Foreskin fibroblast (primary cell): ENCODE data around the gene ELL2.

GRCh38 chr5:95711487-95712257, 19.5 kb upstream of the RHOBTB3 start:
- RRBS = no CpG with 5 or more reads among the region's 27 CpGs

GRCh38 chr5:95712258-95712851, 18.8 kb upstream of the RHOBTB3 start:
- RRBS = no CpG with 5 or more reads among the region's 3 CpGs

DNA sequence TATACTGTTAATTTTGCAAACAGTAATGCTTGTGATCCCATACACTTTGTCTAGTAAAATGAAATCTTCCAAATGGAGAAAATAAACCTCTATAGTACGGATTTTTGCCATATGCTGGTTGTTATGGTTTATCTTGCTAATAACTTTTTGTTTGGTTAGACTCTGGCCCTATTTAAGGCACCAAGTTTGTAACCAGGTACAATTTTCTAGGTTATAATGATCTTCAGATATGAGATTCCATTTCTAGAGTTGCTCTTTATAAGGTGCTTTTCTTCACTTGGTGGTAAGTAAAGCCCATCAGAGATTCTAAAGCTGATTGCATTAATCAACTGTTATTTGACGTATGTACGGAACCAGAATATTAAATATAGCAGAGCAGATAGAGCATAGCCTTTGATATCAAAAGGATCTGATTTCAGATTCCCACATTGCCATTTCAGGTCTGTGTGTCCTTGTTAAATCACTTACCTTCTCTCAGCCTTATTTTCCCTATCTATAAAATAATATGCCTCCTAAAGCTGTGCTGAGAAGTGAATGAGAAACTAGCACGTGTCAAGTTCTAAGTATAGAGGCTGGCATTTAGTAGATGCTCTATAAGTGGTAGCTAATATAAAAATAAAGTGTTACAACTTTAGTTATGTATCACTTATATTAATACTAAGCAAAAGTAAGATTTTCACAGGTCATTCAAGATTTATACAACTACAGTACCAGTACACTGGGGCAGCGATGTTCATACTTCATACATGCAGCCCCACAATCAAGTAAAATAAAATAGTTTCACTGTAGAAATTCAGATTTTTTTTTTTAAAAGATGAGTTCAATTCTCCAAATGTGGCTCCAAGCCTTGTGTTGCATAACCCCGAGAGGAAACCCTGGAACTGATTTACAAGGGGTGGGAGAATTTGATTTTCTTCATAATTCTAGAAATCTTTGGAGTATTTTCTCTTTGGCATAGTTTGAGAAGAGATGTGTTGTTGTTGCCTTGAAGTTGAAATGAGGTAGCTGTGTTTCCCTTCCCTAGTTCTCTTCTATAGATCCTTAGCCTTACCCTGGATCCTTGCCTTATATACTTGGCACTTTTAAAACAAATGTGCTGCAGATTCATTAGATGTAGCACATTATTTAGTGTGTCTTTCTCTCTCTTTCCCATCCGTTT, 2.7 kb downstream of the RHOBTB3 start:
- RRBS = no CpG with 5 or more reads among the region's 7 CpGs

GRCh38 chr5:95793330-95794394, 28.9 kb downstream of the GLRX start:
- RRBS = no CpG with 5 or more reads among the region's 10 CpGs

DNA sequence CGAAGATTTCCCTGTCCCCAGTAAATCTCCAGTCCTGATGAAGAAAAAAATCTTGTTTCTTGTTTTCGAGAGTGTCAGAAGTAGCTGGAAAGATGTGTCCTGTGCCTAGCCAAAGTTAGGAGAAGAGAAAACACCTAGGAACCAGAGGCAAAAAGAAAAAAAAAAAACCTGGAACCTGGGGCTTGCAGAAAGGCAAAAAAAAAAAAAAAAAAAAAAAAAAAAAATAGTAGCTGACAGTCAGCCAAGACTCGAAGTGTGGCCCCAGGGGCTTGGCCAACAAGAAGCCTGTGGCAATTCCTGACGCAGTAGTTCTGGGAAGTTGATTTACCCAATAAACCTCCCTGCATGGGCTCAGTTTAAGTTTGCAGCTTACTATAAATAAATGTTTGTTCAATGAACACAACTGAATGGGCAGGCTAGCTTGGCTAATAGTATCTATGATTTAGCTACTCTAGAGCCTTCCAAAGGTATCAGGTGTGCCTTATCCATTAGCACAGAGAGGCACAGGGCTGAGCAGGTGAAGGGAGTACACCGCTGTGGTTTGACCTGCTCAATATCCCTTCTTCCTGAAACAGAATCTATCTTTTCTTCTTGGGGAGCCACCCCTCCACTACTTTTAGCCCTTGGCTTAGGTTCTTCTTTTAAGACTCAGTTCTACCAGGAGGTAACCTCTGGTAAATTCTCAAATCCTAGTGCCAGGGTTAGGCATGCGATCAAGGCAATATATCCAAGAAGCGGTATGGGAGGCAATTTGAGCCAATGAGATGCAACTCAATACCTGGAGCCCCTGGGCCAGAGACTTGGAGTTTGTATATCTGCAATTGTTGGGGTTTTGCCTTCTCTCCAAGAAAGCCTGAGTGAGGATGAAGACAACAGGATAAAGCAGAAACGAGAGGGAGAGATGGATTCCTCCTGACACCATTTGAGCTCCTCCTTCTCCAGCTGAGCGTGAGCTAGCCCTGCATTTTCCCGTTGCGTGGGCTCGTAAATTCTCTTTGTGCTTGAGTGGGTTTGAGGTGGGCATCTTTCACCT, 21.4 kb upstream of the GLRX start:
- RRBS = no CpG with 5 or more reads among the region's 12 CpGs

GRCh38 chr5:95940532-95941505, 20.8 kb downstream of the ELL2 start:
- RRBS = no CpG with 5 or more reads among the region's 5 CpGs

DNA sequence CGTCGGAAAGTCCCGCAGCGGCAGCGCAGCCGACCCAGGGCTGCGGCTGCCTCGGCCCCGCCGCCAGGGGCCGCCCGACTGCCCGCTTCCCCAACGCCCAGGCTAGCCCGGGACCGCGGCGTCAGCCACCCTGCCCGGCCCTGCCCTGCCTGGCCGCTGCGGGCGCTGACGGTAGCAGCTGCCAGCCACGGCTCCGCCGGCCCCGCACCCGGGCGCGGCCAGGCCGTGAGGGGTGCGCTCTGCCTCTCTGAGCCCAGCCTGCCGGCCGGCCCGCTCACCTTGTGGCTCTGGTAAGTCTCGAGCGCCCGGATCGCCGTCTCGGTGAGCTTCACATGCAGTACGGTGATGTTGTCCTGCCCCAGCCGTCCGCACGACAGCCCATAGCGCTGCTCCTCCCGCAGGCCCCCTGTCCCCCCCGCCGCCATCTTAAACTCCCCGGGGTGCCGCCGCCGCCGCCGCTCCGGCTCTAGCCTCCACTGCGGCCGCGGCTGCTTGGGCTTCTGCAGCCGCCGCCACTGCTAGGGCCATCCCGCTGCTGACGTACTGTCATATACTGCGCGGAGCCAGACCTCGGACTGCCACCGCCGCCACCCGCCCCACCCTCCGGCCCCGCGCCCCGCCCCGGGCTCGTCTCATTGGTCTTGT, at the start of gene ELL2:
TSS of gene ELL2 (minus strand) at position 555 of the 645 bp plus-strand sequence.
- RRBS = 4% methylated on average over 17 of the region's 75 CpGs

DNA sequence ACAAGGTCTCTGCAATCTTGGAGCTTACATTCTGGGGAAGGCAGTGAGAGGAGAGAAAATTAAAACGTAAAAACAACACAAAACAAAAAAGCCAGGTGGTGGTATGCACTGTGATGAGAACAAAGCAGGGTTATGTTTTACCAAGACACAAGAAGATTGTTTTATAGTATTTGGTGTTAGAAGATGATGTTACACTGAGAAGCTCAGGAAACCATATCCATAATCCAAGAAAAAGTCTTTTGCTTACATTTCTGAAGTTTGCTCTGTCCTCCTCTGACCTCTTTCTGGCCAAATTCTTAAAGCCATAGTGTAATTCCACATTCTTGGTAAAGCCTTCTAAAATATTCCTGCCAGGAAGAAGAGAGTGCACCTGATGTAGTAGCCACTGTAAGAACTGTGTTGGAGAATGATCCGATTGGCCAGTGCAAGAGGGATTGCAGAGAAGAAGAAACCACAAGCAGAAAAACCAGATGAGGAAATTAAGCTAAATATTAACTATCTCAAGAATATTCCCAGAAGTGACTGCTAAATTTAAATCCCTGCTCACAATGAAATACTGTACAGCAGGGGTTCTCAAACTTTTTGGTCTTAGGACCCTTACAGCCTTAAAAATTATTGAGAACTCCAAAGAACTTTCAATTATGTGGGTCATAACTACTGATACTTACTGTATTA, 218.3 kb downstream of the PCSK1 start:
- RRBS = no CpG with 5 or more reads among the region's 2 CpGs

DNA sequence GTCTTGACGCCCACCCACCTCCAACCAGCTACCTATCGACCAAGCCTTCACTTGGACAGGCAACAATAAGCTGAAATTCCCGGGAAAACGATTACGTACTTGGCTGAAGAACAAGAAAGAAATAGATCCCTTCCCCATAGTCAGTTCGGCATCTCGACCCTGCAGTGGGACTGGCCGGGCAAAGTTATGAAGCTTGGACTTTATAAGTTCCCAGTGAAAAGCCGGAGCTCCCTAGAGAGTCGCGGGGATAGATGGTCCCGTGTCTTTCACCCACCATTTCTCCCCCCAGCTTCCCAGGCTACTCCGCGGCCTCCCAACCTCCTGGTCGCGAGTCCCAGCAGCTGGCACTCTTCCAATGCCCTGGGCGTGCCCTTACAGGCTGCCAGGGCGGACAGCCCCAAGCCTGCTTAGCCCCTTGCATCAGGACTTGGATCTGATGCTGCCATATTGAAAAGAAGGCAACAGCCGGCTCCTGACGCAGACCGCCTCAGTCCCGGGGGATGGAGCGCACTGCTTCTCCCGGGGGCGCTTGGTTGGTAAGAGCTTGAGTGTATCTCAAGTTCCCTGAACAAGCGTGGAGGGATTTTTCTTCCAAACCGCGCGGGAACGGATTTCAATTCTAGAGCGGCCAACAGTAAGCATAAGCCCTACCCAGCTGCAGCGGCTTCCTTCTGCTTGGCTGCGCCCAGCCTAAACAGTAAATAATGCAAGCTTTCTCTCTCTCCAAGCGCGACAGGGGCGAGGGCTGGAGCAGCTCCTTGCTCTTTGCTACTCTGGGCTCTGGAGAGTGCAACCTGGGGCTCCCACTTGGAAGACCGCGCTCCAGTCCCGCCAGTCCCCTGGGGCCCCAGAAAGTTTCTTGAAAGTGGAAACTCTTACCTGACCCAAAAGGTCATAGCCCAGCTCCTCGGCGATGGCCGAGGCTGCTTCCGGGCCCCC, 795 bp downstream of the PCSK1 start:
- RRBS = 4% methylated on average over 6 of the region's 43 CpGs

DNA sequence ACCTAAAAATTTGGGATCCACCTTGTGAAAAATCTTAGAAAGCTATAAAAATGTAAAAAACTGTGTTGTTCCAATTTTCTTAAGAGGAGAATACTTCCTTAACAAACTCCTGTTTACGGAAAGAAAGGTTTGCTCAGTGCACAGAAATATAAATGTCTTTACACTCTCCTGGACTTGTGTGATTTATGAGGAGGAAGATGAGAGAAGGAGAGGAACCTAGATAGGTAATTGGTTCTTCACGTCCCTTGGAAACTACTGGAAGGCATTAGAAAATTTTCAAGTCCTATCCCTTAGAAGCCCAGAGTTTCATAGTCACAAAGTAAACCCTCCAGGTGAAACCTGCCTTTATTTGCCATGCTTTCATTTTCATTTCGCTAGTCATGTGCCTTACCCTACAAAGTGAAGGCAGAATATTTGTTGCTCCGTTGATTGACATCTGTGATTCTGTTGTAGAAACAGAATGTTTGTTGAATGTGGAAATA, 34.6 kb upstream of the CAST start:
- RRBS = no CpG with 5 or more reads among the region's 4 CpGs

DNA sequence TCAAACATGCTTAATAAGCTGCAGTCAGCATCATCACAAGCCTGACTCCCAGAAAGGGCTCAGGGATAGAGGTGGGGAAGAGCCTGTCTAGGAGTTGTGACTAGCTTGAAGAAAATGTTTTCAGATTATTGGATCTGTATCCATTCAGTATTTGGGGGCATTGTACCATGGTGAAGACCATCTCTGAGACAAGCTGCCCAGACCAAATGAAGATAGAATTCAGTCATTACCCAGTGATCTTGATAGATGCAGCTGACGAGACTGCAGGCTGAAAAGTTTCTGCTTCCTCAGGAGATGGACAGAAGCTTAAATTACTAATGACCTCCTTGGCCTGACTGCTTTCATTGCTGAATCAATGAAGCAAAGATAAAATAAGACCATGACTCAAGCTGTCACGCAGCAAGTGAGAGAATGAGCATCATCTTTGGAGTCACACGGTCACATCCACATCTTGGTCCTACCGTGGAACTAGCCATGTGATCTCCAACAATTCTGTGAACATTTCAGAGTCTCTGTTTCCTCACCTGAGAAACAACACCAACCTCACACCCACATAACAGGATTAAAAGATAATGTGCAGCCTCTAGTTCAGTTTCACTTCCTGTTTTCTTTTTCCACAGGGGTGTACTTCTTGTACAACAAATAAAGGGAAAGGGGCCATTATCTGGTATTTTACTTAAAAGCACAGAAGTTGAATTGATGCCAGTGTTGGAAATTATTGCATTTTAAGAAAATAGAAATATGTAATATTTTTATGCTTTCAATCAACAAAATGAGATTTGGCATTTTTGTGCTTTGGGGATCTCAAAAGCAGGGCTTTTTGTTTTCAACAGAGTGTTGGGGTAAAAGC, 9.6 kb downstream of the ERAP2 start:
- RRBS = no CpG with 5 or more reads among the region's 4 CpGs

GRCh38 chr5:96933765-96934226, 2.1 kb upstream of the LNPEP start:
- RRBS = no CpG with 5 or more reads among the region's 4 CpGs

DNA sequence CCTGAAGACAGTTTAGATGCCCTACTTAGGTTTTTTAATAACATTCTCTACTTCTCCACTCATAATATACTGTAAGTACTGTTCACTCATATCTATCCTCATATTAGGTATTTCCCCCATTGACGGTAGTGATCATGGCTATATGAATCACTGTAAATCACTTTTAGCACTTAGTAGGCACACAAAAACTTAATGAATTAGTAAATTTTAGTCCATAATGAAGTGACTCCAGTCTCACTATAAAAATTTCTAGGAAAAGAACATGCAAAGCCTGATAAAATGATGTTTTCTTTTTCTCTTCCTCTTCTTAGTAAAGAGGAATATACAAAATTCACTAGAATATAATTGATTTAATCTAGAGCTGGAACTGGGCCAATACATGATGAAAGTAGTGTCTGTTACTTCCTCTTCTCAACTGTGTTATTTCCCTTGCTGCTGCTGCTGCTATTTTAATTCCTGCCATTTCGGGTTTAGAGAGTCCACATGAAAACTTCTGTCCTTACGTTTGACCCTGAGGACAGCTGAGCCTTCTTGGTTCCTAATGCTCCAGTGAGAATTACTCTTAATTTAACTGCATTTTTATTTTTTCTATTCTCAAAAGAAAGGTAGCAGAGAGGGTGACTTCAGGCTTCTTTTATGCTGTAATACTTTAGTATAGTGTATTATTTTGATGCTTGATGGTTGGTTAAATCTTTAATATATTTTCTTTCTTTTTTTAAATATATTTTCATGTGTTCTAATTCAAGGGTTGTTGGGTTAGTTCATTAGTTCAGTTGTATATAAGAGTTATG, 73.6 kb downstream of the LNPEP start:
- RRBS = no CpG with 5 or more reads among the region's 3 CpGs

- RRBS = no CpG with 5 or more reads among the region's 3 CpGs
Measured at GRCh38 chr5:97165627-97166292, 17.3 kb downstream of the RIOK2 start.

- RRBS = no CpG with 5 or more reads among the region's 9 CpGs
Measured at GRCh38 chr5:98510001-98510831, 263.2 kb upstream of the RGMB start.

DNA sequence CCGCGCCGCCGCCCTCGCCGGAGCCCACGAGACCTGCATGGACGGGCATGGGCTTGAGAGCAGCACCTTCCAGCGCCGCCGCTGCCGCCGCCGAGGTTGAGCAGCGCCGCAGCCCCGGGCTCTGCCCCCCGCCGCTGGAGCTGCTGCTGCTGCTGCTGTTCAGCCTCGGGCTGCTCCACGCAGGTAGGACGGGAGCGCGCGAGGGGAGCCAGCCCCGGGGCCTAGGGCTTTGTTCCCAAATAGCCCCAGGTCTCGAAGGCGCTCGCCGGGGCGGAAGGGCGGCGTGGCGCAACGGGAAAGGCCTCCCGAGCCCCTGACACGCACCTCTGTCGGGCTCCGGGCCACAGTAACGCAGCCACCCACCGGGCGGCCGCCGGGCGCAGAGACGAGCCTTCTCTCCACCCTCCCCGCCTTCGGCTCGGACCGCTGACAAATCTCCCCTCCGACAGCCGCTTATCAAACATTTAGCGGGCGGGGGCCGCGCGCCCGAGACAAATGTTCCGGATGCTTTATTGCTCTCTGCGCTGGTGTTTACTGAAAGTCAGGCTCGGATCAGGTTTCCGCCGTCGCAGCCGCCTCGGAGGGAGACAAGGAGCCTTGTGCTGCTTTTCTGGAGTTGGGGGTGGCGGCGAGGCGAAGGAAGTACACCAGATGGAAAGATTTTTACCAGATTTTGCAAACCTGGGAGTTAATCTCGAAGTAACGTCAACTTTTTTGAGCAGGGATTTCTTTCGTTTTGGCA, 732 bp downstream of the RGMB start:
- RRBS = 1% methylated on average over 34 of the region's 72 CpGs

DNA sequence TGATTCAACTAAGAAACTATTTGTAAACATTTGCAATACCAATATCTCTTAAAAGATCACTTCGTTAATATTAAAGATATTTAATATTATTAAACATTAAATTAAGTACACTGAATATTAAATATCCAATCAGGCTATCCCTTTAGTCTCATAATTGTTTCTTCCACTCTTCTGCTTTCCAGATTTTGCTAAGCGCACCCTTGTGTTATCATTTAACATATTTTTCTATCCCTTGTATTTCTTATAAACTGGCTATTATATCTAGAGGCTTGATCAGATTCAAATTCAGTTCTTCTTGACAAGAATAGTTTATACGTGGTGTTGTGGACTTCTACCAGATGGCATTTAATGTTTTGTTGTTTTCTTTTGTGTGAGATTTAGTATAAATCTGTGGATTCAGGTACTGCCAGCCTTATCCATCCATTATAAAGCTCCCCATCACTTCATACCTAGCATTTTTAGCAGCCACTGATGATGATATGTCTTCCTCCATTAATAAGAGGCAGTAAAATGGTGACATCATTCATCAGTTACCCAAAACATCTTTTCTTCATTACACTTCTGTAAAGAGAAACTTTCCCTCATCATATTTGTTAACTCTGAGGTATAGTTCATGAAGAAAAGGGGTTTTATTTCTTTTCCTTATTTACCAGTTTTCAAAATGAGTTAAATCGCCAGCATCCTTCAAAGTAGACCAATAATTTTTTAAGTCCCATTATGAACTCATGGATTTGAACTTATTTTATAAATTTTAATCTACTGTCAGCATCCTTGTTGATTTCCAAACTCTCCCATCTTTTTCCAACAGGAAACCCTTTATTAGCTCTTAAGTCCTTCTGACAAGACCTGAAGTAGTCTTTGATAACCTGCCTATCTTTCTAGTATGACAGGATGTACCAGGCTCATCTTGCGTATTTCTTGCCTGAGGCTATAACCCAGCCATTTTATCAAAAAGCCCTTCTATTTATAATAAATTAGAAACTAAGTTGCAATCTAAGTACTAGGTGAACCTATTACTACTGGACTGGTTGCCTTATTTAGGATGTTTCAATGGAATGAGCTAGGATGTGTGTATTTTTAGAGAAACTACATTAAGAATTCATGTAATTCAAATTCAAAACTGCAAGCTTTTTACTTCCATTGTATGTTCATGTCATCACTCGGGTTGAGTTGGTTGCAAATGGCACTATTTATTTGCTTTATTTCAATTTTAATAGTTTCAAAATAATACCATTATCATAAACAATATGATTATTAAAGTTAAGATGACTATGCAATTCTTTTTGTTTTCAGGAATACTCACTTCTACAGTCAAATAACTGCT, 19.3 kb downstream of the CHD1 start:
- RRBS = no CpG with 5 or more reads among the region's 6 CpGs

- RRBS = no CpG with 5 or more reads among the region's 4 CpGs
Measured at GRCh38 chr5:98947553-98947810, 18.7 kb upstream of the CHD1 start.

DNA sequence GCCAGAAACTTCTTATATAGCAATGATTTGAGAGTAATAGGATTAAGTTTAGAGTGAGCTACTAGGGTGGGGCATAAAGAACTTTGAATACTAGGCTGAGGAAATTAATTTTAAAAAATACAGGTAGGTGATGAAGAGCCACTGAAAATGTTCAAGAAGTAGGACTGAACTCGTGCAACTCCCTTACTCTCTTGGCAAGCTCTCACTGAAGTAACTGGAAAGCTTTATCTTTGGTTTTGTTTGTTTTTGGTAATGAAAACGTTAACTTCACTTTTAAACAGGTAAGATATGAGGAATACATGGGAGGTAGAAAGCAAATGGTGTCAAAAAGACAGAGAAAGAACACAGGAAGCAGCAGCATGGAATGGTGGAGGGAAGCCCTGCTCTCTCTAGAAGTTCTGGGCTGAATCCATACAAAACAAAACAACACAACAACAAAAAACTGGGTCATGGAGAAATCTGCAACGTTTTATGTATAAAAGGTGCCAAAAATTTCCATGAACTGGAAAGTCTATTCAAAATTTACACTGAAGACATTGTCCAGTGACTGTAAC, 91.1 kb upstream of the CHD1 start:
- RRBS = no CpG with 5 or more reads among the region's 3 CpGs